Jejunum (tissue), 1 donor: ENCODE data around the gene TNFSF13.

DNA sequence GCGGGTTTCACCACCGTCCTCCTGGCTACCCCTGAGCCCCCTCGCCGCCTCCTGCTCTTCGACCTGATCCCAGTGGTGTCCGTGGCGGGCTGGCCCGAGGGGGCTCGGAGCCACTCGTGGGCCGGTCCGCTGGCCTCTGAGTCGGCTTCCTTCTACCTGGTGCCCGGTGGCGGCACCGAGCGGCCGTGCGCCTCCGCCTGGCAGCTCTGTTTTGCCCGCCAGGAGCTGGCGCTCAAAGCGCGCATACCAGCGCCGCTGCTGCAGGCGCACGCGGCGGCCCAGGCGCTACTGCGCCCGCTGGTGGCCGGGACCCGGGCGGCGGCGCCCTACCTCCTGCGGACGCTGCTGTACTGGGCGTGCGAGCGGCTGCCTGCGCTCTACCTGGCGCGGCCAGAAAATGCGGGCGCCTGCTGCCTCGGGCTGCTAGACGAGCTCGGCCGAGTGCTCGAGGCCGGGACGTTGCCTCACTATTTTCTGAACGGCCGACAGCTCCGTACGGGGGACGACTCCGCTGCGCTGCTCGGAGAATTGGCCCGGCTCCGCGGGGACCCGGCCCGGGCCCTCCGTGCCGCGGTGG, 1.7 kb downstream of the TMEM102 start:
- PRO-cap: bidirectional peak, plus-strand start at position 329 of the sequence, minus-strand start at position 154 of the sequence

DNA sequence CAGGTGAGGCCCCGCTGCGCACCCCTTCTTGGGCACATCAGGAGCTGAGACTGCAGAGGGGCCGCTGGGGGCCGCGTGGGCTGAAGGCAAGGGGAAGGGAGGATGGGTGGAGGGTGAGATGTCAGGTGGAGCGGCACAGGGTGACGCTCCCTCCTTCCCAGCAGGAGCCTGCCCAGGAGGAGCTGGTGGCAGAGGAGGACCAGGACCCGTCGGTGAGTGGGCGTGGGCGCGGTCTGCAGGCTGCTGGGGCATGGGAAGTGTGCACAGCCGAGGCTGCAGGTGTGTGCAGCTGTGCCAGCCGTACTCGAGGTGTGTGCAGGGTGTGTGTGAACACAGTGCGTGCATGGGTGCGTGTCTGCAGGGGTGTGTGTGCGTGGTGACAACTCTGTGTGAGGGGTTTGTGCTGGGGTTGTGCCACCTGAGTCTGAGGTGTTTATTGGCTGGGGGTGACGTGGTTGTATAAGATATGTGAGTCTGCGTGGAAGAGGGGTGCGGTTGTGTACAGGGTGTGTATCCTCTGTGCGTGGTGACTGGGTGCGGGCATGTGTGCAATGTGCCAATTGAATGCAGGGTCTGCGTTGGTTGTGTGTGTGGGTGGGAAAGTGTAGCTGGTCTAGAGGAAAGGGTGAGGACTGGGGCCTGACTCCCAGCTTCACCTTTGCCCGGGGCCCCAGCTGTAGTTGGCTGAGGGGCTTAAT, 601 bp downstream of the TNFSF12 start:
- PRO-cap: bidirectional peak, plus-strand start at position 529 of the sequence, minus-strand start at position 214 of the sequence

GRCh38 chr17:7556547-7557055, 1.9 kb upstream of the TNFSF13 start:
- PRO-cap: unidirectional peak, plus-strand start at chr17:7556791; unidirectional peak, plus-strand start at chr17:7556813

GRCh38 chr17:7558592-7559756, at the start of gene TNFSF13:
TSS of gene TNFSF13 (plus strand) at chr17:7558750.
- PRO-cap: bidirectional peak, plus-strand start at chr17:7558753, minus-strand start at chr17:7558705; bidirectional peak, plus-strand start at chr17:7559502, minus-strand start at chr17:7559261

DNA sequence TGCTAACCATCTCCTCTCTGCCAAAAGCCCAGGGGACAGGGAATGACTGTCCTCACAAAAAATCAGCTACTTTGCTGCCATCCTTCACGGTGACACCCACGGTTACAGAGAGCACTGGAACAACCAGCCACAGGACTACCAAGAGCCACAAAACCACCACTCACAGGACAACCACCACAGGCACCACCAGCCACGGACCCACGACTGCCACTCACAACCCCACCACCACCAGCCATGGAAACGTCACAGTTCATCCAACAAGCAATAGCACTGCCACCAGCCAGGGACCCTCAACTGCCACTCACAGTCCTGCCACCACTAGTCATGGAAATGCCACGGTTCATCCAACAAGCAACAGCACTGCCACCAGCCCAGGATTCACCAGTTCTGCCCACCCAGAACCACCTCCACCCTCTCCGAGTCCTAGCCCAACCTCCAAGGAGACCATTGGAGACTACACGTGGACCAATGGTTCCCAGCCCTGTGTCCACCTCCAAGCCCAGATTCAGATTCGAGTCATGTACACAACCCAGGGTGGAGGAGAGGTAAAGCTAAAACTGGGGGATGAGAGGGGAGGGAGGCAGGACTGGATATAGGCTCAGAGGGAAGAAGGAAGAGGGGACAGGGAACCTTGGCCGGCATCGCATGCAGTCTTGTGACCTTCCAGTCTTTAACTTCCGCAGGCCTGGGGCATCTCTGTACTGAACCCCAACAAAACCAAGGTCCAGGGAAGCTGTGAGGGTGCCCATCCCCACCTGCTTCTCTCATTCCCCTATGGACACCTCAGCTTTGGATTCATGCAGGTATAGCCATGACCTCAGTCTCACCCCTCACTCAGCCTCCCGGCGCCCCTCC, 572 bp downstream of the CD68 start:
- PRO-cap: bidirectional peak, plus-strand start at position 619 of the sequence, minus-strand start at position 389 of the sequence

DNA sequence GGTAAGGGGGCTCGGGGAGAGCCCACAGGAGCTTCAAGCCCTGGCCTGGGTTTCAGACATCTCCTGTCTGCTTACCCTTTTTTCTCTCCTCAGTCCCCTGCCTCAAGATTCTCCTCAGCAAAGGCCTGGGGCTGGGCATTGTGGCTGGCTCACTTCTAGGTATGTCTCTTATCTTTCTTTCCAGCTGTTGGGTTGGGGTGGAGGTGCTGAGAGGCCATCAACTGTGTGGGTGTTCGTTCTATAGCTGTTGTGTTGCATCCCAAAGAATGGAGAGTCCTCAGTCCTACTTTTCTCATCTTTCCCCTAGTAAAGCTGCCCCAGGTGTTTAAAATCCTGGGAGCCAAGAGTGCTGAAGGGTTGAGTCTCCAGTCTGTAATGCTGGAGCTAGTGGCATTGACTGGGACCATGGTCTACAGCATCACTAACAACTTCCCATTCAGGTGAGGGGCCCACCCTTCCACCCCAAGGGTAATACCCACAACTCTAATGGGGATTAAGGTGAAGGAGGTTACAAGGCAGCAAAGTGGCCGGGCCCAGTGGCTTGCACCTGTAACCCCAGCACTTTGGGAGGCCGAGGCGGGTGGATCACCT, 2.1 kb downstream of the MPDU1 start:
- PRO-cap: no peak

DNA sequence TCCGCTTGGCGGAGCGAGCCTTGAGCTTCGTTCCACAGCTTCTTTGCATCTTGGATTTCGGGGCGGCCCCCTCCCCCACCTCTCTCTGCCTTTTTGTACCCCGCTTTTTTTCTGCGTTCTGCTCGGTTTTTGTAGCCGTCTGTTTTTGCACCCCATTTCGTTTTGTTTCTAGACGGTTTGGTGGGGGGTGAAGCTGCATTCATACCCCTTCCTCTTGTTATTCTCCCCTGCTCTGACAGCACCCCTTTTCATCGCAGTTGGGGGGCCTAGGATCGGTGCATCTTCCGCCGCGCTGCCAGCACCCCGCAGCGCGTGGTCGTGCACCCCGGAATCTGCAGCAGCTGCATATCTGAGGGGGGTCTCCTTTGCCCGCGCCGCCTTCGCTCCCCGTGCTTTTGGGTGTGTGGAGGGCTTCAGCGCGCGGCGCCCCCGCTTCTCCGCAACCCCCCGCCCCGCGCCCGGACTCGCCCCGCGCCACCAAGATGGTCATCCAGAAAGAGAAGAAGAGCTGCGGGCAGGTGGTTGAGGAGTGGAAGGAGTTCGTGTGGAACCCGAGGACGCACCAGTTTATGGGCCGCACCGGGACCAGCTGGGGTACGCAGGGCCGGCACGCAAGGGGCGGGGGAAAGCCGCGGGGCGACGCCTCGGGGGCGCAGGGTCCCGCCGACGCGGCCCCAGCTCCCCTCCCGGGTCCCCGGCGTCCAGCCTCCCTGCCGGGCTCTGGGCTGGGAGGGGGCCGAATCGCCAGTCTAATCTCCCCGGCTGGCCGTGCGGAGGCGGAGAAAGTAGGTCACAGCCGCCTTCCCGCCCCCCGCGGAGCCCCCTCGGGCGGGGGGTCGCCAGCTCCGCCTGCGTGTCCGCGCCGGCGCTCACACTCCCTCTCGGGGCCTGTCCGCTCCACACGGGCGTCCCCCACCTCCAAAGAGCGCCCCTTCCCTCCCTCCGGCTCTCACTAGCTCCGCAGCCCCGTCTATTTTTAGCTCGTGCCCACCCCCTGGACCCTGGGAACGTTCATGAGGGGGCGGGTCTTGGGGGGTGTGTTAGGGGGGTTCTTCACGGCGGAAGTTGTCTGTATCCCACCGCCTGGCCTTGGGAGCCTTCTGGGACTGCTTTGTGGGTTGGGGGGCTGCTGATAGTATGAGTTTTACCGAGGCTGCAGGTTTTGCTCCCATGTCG, 699 bp downstream of the ATP1B2 start:
- PRO-cap: no peak

- PRO-cap: no peak
Observed at GRCh38 chr17:7880008-7880416, 8.6 kb upstream of the CHD3 start.

DNA sequence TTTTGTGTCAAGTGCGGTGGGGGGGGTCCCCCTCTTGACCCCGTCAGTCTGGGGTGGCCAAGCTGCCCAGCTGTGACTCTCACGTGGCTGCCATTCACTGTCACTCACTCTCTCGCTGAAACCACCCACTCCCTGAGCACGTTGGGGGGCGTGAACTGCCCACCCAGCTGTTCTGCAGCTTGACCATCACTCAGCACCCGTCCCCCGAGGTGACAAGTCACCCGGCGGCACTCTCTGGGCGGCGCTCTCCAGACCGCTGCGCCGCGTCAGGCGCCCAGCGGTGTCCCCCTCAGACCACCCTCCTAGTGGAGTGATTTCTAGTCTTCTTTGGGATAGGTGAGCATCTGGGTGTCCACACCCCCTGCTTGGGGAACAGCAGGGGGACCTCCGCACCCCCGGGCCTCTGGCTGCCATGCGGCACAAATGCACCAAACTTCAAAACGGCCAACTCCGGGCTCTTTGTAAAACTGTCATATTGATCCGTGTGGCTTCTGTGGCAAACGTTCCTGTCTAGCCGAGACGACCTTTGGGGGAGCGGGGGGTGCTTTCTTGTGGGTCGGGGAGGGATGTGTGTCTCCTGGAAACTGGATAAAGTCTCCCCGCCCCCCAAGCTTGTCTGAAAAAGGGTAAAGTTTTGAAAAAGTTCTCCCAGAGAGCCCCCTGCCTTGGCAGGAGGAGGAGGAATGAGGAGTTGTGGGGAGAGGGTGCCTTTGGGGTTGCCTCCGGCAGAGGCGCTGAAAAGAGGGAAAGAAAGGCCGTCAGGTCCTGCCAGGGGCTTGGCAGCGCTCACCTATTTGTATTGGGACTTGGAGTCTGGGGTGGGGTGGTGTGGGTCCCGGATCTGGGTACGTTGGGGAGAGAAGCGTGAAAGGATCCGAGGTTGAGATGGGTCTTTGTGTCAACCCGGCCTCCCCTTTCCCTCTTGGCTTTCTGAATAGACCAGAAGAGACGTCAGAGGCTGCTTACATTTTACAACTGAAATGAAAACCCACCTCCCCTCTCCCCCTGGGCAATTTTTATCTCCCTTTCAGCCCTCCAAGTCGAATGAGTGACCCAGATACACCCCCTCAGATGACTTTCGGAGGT, 2.2 kb upstream of the CHD3 start:
- PRO-cap: no peak

- PRO-cap: no peak
Observed at GRCh38 chr17:7890489-7891226, 2.1 kb downstream of the CHD3 start.

DNA sequence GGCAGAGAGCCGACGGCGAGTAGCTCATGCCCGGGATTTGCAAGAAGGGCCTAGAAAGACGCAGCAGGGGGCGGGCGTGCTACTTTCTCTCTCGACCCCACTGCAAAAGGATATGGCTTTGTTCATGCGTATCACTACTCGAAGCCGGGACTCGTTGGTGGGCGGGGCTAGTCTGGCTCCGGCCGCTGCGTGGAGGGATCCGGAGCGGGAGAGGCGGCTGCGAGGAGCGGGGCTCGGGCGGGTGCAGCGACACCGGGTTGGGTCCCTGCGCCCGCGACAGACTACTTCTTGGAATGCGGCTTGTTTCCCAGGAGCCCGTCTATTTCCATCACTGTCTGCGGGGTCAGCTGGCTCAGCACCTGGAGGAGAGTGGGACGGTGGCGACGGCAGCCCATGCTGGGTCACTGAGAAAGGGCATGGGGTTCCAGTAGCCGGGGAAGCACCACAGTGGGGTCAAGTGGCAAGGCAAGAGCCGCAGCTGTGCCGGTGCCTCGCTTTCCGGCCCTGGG, 6.8 kb downstream of the KCNAB3 start:
- PRO-cap: bidirectional peak, plus-strand start at position 210 of the sequence, minus-strand start at position 104 of the sequence

- PRO-cap: no peak
Observed at GRCh38 chr17:8105945-8106603, 12.2 kb downstream of the ALOXE3 start.

GRCh38 chr17:8109903-8110664, 8.2 kb downstream of the ALOXE3 start:
- PRO-cap: no peak

GRCh38 chr17:8119008-8119482, 731 bp upstream of the ALOXE3 start:
- PRO-cap: unidirectional peak, plus-strand start at chr17:8119150

DNA sequence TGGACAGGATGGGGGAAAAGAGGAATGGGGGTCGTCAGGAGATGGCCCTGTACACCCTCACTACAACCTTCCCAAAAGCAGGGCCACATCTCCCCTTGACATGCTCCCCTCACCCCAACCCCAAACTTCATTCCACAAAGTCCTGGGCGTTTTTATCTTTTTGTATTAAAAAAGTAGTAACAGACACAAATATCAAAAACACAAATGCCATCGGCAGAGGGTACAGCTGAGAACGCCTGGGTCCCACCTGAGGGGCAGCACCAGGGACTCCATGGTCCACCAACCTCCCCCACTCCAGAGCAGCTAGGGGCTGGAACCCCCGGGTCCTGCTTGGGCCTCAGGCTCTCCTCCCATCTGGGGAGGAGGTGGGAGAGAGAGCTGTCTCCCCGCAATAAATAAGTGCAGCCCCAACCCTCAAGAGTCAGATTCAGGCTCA, 11.9 kb downstream of the PER1 start:
- PRO-cap: no peak

GRCh38 chr17:8148018-8148562, 4.1 kb downstream of the PER1 start:
- PRO-cap: no peak

DNA sequence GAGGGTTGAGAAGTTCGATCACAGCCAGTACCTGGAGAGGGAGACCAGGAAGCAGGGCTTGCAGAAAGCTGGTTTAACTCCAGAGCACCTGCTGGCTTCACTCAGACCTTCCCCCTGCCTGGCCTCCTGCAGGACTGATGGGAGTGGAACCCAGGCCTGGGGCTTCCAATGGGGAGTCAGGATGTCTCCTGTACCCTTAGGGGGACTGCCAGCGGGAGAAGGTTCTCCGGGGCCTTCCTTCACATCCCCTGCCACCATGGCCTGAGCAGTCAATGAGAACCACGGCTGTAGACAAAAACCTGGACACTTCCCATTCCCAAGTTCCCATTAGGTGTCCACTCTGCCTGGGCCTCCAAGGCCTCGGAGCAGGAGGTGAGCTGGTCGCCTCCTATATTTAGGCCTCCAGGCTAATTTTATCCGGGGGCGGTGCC, 1.4 kb downstream of the PER1 start:
- PRO-cap: bidirectional peak, plus-strand start outside the sequence, minus-strand start at position 362 of the sequence

DNA sequence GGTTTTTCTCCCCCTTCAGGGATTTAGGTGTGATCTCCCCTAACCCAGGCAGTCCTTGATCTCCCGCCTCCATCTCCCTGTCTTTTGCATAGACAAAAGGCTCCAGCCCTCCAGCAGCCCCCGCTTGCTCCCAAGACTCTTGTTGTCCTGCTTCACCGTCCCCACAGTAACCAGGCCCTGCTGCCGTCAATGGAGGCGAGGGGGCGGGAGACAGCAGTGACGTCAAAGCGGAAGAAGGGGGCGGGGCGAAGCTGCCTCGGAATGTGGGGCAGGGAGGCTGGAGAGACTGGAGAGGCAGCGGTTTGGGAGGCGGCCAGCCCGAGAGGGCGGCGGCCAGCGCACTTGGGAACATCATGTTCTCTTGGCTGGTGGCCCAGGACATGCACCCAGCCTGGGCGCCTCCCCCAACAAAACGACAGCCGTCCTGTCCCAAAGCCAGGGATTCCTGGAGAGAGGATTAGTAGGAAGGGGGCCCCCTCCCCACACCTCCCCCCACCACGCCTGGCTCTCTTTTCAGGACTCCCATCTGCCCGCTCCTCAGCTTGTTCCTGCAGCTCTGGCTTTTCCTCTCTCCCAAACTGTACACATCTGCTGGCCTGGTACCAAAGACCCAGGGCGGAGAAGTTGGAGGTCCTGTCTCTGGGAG, 2.0 kb upstream of the PER1 start:
- PRO-cap: bidirectional peak, plus-strand start at position 432 of the sequence, minus-strand start at position 141 of the sequence

- PRO-cap: no peak
Observed at GRCh38 chr17:8326299-8327636, 12.9 kb upstream of the ODF4 start.

GRCh38 chr17:8338181-8338804, 1.3 kb upstream of the ODF4 start:
- PRO-cap: no peak